NT2/D1 (cell line): ENCODE results near the genes STX3, OOSP2 and MS4A7.

GRCh38 chr11:59547640-59548456 lies 36.5 kb downstream of the OR4D9 start:
- RRBS, 2 experiments: no CpG with 5 or more reads among the region's 3 CpGs

DNA sequence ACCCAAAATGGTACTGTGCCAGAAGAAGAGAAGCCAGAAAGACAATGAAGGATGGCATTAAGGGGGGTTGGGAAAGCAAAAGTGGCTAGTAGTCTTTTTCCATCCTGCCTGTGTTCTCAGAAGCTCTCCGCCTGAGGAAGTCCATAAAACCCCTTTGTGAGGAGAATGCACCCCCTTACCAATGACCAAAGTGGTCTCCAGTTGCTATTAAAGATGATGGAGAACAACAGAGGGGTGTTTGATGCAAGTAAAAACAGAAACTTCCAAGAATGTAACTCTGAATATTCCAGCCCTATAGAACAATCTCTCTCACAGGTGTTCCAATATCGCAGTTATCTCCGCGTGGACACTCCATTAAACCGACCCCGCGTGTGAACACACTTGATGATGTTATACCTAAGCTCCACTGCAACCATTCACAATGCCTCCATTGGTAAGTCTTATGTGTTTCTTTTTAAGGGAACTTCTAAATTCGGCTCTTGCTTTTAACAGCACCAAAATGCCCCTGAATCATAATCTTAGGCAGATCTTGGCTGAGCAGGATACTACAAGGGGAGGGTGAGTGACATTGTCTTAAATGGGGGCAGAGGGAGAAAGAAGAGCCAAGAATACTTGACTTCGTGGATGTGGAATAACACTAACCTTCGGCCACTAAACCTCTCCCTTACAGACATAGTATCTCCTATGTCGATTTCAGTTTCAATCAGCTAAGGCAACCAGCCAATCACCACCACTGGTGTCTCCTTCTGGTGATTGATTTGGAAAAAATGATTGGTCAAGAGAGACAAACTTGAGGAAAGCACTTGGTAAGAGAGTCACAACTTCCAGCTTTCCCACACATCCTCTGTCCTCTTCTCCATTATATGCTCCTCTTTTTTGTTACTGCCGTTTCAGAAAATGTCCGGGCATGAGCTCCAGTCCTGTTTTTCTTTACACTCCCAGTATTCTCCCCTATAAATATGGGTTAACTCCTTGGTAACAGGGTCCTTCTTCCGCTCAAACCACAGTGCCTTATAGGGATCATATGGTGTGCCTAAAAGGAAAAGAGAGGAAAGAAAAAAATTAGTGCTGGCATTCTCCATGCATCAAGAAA lies 39.5 kb downstream of the OSBP start:
- RRBS, 2 experiments: no CpG with 5 or more reads among the region's 14 CpGs

- RRBS, 2 experiments: no CpG with 5 or more reads among the region's 12 CpGs
These were observed 14.0 kb downstream of the OSBP start for GRCh38 chr11:59601178-59602280.

- RRBS, 2 experiments: no CpG with 5 or more reads among the region's 6 CpGs
These were observed 7.2 kb downstream of the OSBP start for GRCh38 chr11:59608394-59608843.

GRCh38 chr11:59610254-59610872 lies 5.2 kb downstream of the OSBP start:
- RRBS, 2 experiments: no CpG with 5 or more reads among the region's 11 CpGs

DNA sequence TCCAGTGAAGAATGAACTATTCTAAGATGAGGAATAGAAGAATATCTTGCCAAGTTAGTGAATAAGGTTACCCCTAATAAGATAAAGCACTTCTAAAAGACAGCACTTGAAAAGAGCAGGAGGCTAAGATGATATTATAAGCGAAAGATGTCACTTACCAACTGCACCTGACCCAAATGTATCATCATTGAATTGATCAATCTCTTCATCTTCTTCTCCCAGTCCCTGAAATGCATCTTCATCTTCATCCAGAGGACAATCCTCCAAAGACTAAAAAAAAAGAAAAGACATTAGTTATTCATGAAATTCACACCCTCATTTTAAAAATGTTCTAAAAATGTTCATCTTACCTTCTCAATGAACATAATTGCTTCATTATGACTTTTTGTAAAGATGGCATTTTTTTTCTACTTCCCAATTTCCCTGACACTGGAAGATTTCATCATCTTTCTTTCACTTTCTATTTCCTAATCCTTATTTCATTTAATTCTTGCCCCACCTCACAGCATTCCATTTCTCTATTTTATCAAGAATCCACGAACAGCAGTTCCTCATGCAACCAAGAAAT lies 2.1 kb downstream of the PATL1 start:
- RRBS, 2 experiments: no CpG with 5 or more reads among the region's 2 CpGs

GRCh38 chr11:59669603-59670097 lies 813 bp upstream of the PATL1 start:
- RRBS, 2 experiments: no CpG with 5 or more reads among the region's 24 CpGs

GRCh38 chr11:59753877-59754693 lies 1.1 kb upstream of the STX3 start:
- RRBS, 2 experiments: no CpG with 5 or more reads among the region's 41 CpGs

DNA sequence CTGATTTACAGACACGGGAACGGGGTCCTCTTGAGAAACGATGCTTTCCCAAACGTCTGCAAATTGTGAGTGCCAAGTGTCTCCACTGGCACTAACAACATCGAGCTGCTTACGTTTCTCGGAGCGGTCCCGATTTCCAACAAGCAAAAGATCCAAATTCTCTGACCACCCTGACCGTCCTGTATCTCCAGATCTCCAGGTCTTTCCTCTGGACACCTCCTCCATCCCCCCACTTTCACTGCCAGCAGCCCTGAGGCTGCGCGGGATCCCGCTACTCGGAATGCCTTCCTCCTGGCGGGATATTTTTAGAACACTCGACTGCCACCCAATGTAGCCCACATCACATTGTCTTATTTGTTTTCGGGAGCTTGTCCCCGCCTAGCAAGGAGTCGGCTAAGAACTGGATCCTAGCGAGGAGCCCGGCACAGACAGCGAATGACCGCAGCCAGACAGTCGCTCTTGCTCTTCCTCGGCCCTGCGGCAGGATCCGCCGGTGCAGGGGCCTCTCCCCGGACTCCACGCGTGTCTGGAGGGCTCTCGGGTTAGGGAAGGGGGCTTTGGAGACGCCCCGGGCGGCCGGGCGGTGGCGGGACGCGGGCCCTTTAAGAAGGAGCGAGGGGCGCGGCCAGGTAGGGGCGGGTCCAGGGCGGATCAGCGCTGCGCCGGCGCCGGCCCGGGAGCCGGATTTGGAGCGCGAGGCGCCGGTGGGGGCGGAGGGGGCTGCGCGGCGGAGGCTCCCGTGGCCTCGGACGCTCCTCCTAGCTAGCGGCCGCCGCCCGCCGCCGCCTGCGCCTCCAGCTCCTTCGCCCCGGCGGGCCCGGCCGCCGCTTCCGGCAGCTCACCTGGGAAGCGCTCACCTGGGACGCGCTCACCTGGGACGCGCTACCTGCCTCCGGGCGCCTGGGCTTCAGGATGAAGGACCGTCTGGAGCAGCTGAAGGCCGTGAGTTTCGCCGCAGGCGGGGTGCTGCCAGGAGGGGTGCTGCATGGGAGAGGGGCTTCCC lies at the start of gene STX3:
Gene STX3, plus strand, starts transcription at position 683 of the 1,003 bp plus-strand sequence.
- RRBS, 2 experiments: under 1 to 1% methylated on average over 36 to 42 of the region's 89 CpGs

DNA sequence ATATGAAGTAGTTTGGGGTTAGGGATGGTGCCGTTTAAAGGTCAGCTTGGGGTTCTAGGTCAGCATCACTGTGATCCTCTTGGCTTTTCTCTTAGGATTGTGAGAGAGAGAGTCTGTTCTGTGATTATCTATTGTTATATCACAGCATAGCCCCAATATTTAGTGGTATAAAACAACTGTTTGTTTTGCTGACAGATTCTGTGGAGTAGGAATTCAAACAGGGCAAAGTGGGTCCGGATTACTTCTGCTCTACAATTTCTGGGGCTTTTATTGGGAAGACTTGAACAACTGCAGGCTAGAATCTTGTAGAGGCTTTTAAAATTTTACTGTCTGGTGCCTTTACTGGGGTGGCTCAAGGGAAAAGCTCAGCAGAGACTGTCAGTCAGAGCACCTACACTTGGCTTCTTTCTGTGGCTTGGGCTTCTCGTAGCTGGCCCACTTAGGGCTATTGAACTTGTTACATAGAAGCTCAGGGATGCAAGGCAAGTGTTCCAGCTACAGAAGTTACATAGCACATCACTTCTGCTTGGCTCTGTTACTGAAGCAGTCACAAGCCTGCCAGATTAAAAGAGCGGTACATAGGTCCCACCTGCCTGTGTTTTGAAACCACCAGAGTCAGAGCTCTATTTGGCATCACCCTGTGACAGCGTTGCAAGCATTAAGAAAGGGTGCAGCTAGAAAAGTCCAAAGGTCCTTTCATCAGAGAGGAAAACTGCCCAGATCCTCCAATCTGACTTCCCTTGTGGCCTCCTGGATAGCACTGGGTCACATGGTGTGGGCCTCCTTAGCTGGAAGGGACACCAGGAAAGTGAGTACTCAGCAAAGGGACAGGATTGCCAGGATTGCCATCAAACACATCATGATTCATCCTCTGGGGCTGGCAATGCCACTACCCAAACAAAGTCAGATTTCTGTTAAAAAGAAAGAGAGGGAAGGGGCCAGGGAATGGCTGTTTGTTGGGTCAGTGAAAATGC lies 22.7 kb downstream of the STX3 start:
- RRBS, 2 experiments: no CpG with 5 or more reads among the region's 5 CpGs

DNA sequence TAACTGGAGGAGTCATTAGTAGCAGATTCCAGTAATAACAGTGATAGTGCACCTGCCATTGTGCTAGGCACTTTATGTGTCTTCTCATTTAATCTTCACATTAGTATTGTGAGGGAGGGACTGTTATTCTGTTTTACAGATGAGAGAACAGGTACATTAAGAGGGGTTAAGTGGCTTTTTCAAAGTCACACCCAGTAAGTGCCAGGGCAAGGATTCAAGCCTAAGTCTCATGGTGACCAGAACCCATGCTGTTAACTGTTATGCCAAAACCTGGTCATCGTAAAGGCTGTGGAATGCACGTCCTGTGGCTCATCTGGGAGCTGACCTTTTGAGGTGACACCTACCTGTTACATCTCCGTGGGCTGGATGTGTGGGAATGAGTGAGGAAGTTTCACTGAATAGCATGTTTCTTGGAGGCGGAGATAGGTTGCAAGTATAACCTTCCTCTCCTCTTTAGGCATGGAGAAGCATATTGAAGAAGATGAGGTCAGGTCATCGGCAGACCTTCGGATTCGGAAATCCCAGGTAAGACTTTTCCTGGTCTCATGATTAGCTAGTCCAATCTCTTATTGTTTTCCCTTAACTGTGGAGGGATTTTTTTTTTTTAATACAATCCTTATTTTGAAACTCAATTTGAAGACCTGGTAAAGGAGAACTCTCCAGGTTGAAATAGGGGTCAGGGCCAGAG lies 20.4 kb downstream of the MRPL16 start:
- RRBS, 2 experiments: no CpG with 5 or more reads among the region's 7 CpGs

DNA sequence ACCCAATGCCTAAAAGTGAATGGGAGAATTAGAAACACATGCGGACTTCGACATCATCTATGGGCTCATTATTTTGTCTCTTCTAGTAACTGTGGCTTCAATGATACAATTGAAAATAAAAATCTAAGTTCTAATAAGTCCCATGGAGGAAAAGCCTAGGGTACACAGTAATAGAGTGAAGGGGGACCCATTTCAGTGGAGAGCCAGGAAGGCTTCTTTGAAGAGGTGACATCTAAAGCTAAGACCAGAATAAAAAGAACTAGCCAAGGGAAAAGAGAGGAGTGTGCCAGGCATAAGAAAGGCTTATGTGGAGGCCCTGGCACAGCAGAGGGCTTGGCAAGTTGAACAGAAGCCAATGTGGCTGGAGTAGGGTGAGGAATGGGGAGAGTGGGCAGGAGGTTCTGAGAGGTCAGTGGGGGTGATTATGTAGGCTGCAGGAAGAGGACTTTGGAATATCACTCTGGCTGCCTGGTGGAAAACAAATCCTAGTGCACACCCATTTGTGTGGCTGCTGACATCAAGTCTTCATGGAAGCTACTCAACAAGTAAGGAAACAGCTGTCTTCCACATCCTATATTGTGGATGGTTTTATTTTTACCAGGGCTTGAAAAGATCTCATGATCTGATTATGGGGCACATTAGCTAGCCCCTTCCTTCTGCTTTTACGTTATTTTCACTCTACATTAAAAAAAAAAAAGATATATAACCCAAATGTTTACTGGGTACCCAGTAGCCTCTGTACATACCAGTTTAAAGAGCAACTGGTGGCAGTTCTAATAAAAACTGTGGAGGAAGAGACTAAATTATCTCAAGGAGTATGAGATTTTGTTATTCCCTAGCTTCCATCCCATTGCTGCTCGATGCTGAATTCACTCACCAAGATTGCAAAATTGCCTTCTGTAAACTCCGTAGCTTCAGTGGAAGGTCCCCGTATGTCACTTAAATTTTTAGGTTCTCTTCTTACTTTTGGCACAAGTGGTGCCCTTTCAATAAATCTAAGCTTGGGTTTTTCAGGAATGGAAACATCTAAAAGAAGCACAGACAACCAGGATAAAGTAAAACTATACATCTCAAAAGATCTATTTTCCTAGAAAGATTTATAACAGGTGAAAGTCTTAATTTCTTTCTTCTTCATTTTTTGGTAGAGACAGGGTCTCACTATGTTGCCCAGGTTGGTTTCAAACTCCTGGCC lies 3.4 kb downstream of the MRPL16 start:
- RRBS, 2 experiments: no CpG with 5 or more reads among the region's 6 CpGs

GRCh38 chr11:60040330-60040698 lies at the start of gene OOSP2:
Gene OOSP2 (plus strand): TSS chr11:60040409.
- RRBS, 2 experiments: no CpG with 5 or more reads among the region's 11 CpGs

DNA sequence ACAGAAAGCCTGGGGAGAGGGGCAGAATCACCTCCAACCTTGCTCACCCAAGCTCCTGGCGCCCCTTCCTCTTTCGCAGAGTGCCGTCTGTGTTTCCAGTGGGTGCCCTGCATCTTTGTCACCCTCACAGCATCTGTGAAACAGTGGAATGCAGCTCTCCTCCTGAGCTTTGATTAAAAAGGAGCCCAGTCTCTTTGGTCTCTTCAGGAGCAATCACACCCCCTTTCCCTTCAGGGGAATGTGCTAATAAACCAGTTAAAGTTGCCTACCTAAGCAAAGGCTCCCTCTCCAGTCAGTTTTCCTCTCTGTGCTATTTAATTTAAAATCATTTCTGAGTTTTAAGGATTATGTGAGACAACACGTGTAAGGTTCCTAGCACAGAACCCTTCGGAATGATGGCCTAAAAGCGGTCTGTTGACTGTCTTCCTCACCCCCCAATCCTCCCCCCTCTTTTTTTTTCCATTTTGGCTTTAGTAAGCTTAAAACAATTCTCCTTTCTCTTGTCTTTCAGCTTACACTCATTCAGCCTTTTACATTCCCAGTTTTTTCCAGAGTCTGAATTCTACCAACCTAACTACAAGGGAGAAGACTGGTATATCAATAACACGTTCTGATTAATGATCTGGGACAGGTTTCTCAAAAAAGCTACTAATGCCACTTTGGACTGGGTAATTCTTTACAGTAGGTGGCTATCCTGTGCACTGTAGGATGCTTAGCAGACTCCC lies 1.6 kb upstream of the MS4A6A start:
- RRBS, 2 experiments: no CpG with 5 or more reads among the region's 7 CpGs

- RRBS, 2 experiments: no CpG with 5 or more reads among the region's 5 CpGs
These were observed 8.4 kb upstream of the MS4A4E start for GRCh38 chr11:60251292-60251804.

DNA sequence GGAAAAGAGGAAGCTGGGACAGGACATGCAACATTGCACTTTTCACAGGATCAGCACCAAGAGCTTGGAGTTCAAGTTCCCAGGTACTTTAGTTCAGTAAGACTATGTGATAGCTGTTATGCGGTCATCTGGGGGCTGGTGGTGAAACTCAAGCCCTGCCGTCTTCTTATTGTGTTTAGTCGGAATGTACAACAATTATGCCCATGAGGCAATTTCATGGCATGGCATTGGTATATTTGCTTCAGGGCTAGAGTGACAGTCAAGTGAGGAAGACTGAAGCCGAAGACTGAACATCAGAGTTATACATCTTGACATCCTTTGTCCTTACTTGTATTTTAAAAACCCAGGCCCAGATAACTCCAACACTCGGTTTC lies 16.9 kb upstream of the MS4A4A start:
- RRBS, 2 experiments: no CpG with 5 or more reads among the region's 5 CpGs

- RRBS, 2 experiments: no CpG with 5 or more reads among the region's 5 CpGs
These were observed at the start of gene MS4A7 for GRCh38 chr11:60378193-60378910. Gene MS4A7 (plus strand): TSS chr11:60378532.

DNA sequence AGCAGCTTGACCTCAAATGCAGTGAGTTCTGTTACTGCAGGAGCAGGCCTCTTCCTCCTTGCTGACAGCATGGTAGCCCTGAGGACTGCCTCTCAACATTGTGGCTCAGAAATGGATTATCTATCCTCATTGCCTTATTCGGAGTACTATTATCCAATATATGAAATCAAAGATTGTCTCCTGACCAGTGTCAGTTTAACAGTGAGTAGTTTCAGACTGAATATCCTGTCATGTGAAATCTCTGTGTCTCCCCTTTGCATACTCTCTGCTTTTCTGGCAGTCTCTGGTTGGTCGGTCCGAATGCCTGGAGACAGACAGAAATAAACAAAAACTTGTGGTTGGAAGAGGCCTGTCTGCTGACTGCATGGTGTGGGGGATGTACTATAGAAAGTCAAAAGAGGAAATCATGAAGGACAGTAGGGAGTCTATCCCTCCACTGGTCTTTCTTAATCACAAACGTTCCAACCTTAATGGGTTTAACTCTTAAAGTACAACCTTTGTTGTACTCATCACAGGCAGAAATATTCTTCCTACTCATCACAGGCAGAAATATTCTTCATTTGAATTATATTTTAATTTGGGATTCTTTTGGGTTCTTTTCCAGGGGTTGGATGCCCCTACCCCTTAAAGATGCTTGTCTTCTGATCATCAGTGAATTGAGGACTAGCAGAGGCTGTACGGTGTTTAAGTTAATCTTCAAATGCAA lies 6.7 kb upstream of the MS4A14 start:
- RRBS, 2 experiments: no CpG with 5 or more reads among the region's 5 CpGs

- RRBS, 2 experiments: no CpG with 5 or more reads among the region's 3 CpGs
These were observed 79.0 kb downstream of the MS4A13 start for GRCh38 chr11:60594306-60594526.

DNA sequence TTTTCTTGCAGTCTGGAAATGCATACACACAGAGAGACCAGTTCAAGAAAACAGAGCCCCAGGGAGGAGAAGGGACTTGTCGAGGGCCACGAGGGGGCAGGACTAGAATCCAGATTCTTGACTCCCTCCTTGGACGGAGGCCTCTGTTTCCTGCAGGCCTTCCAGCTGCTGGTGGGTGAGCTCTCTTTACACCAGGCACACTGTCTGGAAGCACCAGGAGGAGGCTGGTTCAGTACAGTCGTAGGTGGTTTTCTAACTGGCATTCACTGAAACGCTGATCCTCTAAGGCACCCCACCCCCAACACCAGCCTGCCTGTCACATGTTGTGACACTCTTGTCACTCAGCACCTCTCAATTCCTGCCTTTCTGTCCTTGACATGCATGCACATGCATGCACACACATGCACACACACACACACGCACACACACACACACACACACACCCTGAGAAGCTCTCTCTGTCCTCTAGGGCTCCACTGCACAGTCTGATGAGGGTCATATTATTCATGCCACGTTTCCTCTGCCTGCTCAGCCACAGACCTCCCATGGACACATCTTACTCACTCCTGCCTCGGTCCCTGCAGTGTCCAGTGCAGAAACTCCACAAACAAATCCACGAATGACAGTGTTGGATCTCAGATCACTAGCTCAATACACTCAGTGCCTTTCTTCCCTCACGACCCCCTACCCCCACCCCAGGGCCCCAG lies 790 bp downstream of the MS4A10 start:
- RRBS, 2 experiments: no CpG with 5 or more reads among the region's 10 CpGs